SJCRH30 (cell line): ENCODE measurements around the gene RIMOC1.

DNA sequence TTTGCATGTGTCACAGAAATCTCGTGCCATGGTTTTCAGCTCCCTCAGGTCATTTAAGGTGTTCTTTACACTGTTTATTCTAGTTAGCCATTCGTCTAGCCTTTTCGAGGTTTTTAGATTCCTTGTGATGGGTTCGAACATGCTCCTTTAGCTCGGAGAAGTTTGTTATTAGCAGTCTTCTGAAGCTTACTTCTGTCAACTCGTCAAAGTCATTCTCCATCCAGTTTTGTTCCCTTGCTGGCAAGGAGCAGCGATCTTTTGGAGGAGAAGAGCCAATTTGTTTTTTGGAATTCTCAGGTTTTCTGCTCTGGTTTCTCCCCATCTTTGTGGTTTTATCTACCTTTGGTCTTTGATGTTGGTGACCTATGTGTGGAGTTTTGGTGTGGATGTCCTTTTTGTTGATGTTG, 113.5 kb upstream of the PTGER4 start:
- RAMPAGE, long total RNA, result no peak

DNA sequence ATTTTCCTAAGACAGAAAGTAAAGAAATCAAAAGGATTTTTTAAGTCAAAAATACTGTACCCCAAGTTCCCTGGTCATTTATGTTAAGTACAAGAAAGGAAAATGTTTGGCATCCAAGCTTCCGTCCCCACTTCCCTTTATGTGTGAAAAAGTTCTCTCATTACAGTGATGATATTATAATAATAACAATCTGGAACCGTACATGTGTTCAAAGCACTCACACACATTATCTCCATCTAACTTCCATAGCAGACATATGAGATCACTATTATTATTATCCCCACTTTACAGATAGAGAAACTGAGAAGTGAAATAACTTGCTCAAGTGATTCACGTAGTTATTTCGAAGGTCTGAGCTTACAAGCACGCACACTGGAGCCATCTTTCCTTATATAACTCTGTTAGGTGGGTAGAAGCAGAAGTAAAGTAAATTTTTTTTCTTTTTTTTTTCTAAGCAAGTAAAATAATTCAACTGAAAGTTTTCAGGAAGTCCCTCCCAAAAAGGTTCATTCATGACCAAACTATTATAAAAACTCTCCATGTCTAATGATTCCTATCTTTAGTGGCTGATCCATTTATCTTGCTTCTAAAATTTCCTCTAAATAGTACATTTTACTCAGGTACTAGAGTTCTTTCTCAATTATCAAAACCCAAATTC, 62.9 kb upstream of the PTGER4 start:
- RAMPAGE, long total RNA, result no peak

- RAMPAGE, long total RNA, result no peak
These were observed 4.0 kb upstream of the PTGER4 start for GRCh38 chr5:40675758-40676170.

GRCh38 chr5:40685596-40686371, 6.1 kb downstream of the PTGER4 start:
- RAMPAGE, long total RNA, result no peak

DNA sequence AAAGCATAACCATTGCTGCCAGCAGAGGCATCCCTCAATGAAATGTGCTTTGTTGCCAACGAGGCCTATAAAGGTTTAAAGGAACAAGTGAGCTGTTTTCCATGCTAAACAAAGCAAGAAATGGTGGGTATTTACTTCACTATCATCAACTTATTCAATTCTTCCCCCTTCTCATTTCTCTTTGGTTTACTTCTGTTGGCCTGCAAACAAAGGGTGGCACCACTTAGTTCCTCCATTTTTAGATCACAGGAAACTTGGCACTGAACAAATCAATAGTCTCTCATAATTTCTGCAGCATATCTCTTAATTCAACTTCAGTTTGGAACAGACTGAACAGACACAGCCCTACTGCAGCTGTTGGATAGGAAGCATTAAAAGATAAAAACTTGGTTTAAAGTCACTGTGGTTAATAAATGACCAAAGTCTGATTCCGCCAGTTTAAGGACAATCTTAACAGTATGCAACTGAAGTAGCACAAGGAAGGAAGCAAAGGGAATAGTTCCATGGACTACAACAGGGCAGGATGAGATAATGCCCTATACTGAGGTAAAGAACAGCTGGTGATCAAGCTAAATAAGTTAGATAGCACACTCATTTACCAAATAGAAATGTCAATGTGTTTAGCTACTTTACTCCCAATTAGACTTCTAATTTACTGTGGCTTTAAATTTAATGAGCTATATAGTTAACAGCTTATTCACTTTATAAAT, 21.6 kb downstream of the TTC33 start:
- RAMPAGE, long total RNA, result no peak

DNA sequence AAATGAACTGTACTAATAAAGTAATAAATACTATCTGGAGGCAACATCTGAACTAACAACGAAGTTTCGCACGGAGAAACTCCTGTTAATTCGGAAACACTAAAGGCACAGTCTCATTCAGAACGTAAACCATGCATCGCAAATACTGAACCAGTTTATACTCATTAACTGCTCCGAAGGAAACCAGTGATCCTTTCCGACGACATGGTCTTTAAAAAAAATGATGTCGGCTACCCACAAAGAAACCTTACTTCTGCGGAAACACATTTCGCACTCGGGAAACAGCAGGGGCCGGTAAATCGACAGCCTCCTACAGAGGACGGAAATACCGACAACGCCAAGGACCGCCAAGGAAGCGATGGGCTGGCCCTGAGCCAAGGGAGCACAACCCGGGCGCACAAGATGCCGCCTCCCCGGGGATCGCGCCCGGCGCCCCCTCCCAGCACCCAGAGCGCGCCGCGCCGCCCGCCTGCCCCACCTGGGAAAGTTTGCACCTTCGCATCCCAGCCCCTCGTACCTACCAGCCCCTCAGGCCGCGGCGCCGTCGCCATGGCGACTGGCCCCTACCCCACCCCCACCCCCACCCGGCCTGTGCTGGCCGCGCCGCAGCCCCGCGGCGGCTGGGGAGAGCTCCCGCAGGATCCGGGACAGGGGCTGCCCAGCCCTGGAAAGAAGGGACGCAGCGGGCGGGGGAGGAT, 731 bp downstream of the PRKAA1 start:
- RAMPAGE, long total RNA, result no peak

DNA sequence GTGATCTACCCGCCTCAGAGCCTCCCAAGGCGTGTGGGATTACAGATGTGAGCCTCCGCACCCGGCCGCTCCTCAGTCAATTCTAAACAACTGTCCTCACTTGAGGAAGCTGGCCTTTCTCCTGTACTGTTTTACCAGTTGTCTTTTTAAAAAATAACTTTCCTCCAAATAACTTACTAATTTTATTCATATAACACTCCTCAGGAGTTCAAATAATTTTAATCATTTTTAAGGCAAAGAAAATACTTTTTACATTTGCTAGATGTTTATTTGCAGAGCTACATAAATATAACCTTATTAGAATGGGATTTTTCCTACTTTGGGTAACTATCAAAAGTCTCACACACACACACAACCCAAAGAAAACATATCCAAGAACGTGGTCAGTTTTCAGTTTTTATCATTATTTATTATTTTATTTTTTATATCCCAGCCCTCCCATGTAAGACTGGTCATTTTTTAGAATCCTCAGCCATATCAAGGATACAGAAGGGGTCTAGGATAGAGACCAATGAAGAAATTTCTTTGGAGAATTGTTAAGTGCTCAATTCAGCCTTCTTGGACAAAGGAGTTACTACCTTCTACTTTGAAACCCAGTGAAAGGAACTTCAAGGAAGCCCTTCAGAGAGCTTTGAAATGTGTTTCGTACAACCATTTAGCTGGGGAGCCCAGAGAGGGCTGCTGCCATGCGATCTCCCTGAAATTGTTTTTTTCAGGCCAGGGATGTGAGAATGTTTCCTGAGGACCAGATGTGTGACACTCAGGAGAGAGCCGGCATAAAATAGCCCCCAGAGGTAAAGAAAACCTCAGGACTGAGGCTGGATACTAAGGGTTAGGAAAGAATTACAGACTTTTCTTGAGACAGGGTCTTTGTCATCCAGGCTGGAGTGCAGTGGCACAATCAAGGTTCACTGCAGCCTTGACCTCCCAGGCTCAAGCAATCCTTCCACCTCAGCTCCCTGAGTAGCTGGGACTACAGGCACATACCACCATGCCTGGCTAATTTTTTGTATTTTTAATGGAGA, 8.8 kb downstream of the RPL37 start:
- RAMPAGE, long total RNA, result no peak

DNA sequence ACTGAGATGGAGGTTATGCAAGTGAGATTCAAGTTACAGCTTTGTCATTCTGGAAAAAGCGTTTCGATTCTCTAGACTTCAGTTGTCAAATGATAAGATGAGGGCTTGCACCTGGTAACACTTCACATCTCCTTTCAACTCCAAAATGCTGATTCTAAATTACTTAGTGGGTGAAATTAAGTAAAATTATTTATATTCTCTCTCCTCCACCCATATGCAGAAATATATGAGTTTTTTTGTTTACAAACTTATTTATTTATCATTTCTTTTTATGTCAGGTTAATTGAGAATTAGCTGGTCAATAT, 36.3 kb downstream of the C6 start:
- RAMPAGE, long total RNA, result no peak

DNA sequence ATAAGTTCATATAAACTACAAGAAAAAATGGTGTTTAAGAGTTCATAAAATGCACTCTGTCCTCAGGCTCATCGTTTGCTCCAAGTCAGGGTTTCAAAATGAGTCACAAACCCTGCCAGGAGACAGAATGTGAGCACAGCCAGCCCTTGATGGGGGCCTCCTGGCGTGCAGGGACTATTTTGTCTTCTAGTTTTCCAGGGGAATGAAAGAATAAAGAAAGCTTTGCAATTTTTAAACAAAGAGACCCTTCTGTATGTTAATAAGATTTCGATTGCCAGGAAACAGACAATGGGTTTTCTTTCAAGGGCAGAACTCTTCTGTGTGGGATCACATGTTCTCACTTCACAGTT, 121.4 kb upstream of the C6 start:
- RAMPAGE, long total RNA, result no peak

DNA sequence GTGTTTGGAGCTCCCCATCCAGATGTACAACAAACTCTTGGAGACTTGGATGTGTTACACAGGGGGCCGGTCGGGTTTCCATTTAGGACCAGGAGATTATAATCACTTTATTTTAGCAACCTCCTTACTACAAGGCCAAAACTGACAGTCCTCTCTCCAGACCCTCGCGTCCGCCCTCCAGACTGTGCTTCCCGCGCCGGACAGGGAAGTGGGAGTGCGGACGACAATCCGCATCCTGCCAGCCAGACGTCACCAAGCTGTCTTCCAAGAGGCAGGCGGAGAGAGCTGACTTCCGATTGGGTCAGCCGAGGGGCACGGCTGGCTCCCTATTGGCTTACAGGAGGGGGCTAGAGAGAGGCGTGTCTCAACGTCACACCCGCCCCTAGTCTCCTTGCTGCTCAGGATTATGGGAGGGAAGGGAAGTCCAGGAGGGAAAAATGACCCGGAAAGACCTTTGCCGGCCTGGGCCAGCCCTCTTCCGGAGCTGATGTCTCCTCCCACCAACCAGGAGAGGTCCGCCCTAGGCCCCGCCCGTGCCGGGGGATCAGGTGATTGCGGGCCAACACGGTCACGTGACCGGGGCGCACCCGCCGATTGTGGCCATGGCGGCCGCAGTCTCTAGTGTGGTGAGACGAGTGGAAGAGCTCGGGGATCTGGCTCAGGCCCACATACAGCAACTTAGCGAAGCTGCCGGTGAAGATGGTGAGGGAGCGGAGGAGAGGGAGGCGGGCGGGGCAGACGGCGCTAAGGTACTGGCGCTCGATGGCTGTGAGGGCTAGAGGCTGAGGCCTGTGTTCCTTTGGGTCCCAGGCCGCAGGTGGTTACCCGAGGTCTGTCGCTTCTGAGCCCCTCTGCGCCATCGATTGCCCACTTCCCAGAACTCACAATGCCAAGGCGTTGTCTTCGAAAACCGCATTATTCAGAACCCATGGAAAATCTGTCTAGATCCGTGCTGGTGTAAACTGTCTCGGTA, at the start of gene RIMOC1:
RIMOC1 (plus strand) TSS at position 579 of the 973 bp plus-strand sequence.
- RAMPAGE, long total RNA, result start-site peak on the plus strand centred at position 583 of the sequence, 21 bp wide, 243 and 89 reads in 2 replicates

GRCh38 chr5:42493134-42493450, 69.9 kb downstream of the GHR start:
- RAMPAGE, long total RNA, result no peak

DNA sequence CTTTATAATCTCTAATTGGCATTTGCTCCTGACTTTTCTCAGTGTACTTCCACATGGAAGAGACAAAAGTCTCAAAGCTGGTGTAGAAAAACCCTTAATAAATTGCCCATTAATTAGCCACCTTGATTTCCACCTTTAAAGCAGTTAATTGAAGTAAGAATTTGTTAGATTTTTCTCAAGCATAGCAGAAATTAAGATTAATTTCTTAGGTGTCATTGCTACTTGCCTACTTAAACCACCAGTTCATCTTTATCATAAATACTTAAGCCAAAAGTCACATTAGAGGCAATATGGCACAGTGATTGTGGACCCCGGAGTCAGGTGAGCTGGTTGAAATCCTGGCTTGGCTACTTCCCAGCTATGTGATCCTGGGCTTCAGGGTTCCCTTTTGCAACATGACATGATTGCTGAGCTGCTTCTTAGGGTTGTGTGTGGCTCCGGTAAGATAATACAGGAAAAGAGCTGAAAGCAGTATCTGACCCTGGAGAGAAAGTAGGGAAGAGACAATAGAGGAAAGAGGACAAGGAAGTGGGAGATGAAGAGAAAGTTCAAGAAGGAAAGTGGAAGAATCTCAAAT, 92.9 kb downstream of the GHR start:
- RAMPAGE, long total RNA, result no peak

GRCh38 chr5:42557664-42558213, 134.5 kb downstream of the GHR start:
- RAMPAGE, long total RNA, result no peak

DNA sequence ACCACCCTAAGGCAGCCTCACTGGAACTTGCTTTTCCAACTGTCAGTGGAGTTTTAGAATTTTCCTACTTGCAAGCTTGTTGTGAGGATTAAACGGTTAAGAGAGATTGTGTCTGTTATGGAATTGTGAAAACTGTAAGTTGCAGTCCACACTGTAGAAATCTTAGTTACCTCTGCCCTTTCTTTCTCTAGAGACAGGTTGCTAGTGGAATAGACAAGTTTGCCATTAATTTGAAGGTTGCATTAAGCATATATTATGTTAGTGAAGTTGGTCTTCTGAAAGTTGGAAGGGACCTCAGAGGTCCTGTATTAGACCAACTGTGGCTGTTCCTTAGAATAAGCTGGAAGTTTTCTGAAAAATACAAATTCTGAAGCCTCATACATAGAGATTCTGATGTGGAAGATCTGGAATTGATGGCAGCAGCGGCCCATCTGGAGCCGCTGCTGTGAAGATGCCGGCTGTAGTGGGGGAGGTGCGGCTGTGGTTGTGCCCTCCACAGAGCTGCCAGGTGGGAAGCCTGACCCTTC, 158.1 kb downstream of the GHR start:
- RAMPAGE, long total RNA, result no peak

GRCh38 chr5:42606046-42606862, 150.4 kb upstream of the CCDC152 start:
- RAMPAGE, long total RNA, result no peak

DNA sequence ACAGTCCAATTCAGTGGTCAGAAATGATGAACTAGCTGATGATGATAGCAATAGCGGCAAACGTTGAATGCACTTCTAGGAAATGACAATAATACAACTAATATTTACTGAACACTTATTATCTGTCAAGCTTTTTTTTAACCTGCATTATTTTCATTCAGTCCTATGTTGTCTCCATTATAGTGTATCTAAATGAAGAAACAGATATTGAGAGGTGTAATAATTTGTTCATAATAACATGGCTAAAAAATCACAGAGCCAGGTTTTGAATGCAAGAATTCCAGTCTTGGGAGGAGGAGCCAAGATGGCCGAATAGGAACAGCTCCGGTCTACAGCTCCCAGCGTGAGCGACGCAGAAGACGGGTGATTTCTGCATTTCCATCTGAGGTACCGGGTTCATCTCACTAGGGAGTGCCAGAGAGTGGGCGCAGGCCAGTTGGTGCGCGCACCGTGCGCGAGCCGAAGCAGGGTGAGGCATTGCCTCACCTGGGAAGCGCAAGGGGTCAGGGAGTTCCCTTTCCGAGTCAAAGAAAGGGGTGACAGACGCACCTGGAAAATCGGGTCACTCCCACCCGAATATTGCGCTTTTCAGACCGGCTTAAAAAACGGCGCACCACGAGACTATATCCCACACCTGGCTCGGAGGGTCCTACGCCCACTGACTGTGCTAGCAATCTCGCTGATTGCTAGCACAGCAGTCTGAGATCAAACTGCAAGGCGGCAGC, 22.0 kb upstream of the CCDC152 start:
- RAMPAGE, long total RNA, result no peak

GRCh38 chr5:42813414-42814089, 1.9 kb upstream of the SELENOP start:
- RAMPAGE, long total RNA, result no peak

DNA sequence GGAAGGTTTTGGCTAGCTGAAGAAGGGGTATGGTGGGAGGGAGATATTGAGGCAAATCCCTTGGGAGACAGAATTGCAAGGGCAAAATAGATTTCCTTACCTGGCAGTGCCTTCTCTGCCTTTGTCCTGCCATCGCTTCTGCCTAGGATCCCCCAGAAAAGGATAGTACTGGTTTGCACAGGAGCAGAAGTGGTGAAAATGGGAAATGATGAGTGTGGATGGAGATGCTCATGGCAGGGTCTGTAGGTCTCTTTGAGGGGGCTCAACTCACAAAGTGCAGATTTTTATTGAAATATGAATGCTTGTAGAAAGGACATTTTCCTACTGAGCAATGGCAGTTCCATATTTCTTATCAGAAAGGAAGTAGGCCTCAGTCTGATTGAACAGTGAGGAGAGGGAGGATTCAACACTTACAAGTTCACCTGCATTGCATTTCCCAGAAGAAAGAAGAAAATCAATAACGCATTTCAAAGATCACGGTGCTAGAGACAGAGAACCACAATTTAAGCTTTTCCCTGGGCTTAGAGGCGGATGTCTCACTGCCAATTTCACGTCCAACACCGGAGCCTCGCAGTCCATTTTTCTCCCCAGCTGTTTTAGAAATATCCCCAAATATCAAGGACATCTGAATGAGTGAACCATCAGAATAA, 49.3 kb downstream of the ANXA2R start:
- RAMPAGE, long total RNA, result no peak

GRCh38 chr5:43034218-43034699, 5.9 kb downstream of the ANXA2R start:
- RAMPAGE, long total RNA, result no peak

DNA sequence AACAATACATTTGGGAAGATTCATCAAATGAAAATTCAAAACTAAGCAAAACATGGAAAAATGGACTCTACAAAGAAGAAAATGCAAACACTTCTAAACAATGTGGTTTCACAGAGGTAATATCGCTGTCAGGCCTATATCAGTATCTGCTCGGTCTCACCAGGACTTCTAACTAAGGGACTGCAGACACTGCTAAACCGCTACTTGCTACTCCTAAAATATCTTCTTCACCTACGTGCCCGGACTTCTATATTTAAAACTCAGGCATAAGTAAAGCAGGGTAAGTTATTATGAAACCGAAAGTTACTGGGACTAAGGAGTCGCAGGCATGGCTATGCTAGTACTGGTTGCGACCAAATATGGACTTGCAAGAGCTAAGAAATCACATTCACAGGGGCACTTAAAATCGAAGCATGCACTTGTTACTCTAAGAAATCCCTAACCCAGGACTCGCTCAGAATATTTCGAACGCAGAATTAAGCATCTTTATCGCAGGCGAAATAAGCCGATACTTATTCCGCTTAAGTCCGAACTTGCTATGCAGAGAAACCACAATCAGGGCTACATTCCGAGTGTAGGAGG, 2.2 kb downstream of the ANXA2R start:
- RAMPAGE, long total RNA, result no peak